Metastatic Breast Carcinoma in the Ovary (tissue), 3 donors: ENCODE data around the gene VAV2.

DNA sequence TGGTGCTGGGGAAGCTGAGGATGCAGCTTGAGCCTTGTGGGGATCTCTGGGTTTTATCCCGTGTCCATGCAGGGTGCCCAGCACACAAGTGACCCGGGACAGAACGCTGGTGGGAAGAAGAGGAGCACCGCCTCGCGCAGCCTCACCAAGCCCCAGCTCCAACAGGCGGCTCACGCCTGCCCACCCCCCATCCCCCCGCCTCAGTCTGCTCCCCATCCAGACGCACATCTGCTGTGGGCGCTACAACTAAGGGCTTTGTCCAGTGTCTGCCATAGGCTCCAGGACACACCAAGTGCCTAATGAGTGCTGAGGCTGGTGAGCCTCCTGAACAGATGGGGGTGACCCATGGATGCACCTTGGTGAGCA, 13.7 kb downstream of the RALGDS start:
- PRO-cap, 3 experiments: no peak in any of the 3 experiments

GRCh38 chr9:133114447-133115362, 6.3 kb downstream of the RALGDS start:
- PRO-cap, 3 experiments: no peak in any of the 3 experiments

GRCh38 chr9:133143198-133143764, 20.4 kb downstream of the GBGT1 start:
- PRO-cap, 3 experiments: no peak in any of the 3 experiments

GRCh38 chr9:133147181-133148316, 16.2 kb downstream of the GBGT1 start:
- PRO-cap, 3 experiments: peak in 1 of 3 experiments; most common plus-strand start chr9:133147788 (in 1)

DNA sequence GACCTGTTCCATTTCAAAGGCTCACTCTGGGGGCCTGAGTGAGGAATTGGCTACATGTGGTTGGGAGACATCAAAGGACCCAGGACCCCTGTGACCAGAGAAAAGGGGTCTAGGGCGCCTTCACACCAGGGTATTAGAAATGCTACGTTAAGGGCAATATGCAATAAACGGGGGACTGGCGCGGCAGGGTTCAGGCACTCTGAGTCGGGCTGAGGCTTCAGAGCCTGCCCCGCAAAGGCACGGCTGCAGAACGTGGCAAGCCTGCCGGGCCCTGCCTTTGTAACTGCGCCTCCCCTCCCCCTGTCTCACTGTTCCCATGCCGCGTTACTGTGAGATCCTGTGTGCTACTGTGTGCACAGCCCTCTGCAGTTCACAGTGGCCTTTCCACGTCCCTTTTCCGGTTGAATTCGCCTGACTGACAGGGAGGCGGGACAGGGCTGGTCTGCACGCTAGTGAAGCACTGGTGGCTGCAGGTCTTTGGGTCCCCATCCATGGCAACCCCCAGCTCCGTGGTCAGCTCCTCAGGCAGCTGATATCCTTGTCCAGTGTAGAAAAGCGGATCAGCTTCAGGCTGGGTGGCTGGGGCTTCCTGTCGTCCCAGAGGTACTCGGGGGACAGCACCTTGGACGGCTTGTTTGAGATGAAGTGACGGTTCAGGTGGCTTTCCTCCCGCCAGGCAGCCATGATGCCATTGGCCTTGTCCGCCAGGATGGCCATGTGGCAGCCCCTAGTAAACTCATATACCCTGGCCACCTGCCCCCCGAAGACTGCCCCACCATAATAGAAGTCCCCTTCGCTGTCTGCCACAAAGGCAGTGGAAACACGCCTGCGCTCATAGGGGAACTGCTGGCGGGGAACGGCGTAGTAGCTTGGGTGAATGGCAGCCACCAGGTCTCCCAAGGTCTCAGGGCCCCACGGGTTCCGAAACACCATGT, 10.4 kb downstream of the GBGT1 start:
- PRO-cap, 3 experiments: no peak in any of the 3 experiments

- PRO-cap, 3 experiments: no peak in any of the 3 experiments
Measured at GRCh38 chr9:133251653-133252816, 43.0 kb upstream of the OBP2B start.

DNA sequence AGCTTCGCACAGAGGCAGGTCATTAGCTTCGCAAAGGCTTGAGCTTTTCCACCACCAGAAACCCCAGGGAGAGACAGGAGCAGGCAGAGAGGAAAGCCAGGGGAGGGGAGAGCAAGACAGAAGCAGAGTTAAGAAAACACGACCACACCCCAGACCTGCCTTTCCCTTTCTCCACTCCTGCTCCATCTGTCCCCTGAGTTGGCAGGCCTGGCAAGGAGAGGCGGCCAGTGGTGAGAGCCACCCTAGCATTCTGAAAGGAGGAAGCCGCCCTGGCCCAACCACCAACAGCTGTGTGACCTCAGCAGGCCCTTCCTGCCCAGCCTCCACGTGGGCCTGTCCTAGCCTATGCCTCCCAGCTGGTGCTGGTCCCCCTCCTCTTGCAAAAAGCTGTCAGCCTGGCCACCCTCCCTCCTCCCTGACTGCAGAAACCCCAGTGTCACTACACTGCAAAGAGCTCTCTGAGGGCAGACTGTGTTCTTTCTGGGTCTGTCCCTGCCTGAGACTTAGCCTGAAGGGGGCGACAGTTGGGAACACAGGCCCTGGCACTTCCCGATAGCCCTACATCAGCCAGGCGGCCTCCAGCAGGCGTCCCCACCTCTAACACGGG, 5.8 kb upstream of the SURF6 start:
- PRO-cap, 3 experiments: peak in 1 of 3 experiments; most common minus-strand start position 252 of the sequence (in 1)

DNA sequence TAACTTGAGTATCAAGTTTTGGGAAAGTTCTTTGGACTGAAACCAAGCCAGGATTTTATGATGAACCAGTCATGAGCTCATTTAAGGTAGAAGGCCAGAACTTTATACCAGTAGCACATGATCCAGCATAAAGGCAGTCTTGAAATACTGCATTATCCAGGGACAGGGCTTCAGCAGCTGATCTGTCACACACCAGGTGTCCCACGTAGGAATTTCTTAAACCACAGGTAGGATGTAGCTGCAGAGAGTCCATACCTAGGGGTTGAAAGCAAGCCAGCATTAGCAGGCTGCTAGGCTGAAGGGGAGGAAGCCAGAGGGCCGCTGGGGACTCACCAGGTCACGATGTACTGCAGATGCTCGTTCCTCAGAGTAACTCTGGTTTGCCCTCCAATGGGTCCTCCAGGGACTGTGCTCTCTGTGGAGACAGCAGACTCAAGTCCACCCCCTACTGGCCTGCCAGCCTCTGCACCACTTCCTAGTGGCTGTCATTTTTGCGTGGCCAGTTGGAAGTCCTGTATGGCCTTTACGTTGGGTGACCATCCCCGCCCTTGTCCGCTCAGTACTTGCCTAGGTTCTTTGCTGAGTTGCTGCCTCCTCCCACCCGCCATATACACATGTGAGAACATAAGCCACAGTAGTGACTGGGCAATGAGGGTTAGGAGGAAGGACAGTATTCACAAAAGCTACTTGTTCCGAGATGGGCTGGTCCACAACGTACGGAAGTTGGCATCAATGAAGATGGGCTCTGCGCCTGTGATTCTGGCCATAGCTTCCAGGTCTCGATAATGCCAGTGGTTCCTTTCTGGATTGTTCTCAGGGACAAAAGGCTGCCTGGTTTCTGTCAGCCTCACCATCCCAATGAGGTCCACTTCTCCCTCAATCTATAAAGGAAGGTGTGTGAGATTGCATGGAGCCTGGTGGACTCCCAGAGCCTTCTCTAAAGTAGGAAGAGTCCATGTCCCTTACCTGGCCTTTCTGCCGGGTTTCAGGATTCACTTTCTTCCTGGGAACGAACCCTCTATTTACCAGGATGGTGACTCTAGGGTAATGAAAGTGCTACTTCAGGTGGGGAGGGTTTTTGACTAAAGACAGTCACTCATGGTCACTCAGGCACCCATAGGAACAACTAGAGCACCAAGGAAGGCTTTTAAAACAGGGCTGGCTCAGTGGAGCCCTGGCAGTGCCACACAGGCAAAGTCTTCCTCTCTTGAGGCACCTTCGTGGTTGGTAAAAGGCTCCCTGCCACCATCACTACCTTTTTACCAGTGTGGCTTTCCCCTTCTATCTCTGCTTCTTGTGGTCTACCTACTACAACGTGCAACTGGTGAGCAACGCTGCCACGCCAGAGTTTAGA, 4.1 kb downstream of the SURF1 start:
- PRO-cap, 3 experiments: no peak in any of the 3 experiments

GRCh38 chr9:133357127-133357503, 765 bp downstream of the SURF2 start:
- PRO-cap, 3 experiments: no peak in any of the 3 experiments

GRCh38 chr9:133361244-133362244, 5.2 kb downstream of the SURF2 start:
- PRO-cap, 3 experiments: no peak in any of the 3 experiments

DNA sequence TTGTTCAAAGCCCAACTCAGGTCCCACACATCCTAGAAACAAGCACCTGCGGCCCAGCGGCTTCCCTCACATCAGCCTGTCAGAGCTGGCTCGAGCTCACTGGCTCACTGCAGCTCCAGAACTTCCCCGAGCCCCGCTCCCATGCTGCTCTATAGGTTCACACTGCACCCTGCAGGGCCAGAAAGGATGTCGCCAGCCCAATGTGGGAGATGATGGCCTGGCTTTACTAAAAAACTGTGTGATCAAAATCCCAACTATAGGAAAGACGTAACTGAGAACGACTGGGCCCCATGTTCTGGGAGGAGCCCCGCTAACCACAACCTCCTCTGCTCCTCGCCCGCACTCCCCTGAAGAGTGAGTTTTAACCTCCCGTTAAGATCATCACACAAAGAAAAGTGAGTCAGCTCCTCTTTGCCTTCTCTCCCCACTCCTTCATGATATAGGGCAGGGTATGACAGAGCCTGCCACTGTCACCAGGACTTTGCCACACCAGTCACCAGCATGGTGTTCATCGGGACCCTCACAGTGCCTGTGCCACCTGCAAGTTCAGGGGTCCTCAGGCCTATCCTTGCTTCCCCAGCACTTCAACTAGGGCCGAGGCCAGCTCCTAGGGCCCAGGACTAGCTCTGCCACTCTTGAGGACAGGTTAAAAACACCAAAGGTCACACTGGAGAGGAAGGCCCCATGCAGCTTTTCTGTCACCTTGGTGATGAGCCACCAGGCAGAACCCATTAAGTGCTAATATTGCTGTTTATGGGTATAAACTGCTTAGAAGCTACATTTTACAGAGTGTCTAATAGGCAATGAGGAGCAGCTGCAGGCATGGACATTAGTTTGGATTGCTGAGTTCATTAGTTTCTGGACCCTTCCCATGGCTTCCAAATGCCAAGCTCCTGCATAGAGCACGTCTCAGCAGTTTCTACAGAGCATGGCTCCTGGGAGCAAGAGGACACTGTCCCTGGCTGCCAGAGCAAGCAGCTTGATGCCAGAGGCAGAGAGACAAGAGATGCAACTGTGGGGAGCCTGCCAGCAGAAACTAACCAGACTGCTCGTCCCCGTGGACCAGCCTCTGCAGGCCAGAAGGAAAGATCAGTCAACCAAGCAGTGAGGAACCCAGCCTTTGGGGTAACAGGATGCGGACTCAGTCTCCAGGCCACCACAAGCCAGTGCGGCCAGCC, 4.2 kb downstream of the SURF4 start:
- PRO-cap, 3 experiments: no peak in any of the 3 experiments

DNA sequence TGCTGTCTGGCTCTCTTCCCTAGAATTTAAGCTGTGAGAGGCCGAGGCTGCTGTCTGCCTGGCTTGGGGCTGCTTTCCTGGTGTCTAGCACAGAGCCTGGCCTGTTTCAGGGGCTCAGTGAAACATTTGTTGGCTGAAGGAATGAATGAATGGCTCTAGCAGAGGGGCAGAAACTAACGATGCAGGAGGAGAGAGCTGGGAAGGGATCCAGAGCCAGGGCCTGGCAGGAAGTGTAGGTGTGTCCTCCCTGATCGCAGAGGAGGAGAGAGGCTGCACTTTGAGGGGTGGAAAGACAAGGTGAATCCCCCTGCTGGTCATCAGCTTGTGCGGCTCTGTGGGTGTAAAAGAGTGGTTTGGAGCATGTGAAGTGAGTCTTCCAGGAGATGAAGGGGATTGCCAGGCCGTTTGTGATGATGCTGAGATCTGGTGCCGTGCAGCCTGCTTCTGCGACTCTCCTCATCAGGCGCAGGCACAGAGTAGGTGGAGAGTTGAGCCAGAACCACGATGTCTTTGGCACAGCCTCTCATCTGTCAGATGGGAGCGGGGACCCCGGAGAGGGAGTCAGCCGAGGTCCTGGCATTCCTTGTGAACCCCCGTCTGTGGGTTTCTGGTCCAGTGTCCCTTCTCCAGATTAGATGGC, 544 bp upstream of the ADAMTS13 start:
- PRO-cap, 3 experiments: no peak in any of the 3 experiments

DNA sequence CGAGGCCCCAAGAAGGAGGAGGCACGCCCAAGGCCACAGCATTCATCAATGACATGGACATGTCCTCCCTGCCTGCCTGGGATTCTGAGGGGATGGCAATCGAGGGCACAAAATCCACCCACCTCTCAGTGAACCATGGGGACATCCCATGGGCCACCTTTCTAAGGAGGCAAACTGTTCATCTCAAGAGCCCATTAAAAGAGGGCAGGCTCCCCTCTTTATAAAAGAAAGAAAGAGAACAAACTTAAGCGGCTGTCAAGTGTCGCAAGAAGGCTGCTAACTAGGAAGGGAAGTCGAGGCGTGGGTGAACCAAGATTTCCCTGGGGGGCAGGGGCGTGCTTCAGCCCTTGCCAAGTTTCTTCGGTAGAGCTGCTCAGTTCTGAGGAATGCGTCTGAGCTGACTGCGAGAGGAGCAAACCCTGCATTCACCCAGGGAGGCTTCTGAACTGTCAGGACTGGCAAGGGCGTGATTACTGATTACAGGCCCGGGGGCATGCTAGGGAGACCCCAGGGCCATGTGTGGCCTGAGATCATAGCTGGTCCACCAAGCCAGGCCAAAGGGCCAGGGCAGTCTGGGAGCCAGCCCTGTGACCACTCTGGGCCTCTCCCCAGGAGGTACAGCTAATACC, 31.2 kb downstream of the SARDH start:
- PRO-cap, 3 experiments: no peak in any of the 3 experiments

DNA sequence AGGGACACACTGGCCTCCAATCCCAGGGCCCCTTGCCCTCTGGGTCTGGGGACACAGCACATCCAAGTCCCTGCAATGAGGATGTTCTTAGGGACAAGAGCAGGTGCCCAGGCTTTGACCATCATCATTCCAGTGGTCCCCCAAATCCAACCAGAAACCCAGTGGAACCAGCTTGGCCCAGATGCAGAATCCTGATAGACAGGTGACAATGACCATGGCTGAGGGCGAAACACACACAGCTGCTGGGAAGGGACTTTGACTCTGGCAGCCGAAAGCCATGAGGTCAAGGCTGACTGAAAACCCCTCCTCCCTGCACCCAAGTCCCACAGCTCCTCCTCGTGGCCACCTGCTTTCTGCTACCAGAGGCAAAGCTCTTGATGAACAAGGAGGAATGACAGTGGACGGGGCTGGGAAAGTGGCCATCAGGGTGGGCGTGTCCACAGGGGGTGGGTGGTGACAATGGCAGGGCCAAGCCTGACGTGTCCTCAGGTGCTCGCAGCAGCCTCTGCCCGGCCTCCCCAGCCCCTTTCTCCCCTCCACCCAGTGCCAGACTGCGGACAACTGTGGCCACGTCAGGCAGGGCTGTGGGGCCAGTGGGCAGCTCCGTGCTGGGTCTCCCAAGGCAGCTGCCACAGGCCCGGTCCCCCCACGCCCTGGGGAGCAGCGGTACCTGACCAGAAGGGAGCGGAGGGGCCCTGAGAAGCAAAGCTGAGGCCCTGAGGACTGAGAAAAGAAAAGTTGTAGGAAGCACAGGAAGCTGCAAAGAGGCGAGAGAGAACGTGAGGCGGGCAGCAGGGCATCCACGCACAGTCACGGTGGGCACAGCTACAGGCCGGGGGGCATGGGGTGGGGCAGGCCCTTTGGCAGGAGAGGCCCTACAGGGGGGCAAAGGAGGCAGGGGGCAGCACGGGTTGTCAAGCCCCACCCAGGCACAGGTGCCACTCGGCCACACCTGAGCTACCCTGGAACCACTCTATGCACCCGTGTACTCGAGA, 30.9 kb upstream of the SARDH start:
- PRO-cap, 3 experiments: no peak in any of the 3 experiments

GRCh38 chr9:133786128-133787016, 48.2 kb upstream of the SARDH start:
- PRO-cap, 3 experiments: no peak in any of the 3 experiments

DNA sequence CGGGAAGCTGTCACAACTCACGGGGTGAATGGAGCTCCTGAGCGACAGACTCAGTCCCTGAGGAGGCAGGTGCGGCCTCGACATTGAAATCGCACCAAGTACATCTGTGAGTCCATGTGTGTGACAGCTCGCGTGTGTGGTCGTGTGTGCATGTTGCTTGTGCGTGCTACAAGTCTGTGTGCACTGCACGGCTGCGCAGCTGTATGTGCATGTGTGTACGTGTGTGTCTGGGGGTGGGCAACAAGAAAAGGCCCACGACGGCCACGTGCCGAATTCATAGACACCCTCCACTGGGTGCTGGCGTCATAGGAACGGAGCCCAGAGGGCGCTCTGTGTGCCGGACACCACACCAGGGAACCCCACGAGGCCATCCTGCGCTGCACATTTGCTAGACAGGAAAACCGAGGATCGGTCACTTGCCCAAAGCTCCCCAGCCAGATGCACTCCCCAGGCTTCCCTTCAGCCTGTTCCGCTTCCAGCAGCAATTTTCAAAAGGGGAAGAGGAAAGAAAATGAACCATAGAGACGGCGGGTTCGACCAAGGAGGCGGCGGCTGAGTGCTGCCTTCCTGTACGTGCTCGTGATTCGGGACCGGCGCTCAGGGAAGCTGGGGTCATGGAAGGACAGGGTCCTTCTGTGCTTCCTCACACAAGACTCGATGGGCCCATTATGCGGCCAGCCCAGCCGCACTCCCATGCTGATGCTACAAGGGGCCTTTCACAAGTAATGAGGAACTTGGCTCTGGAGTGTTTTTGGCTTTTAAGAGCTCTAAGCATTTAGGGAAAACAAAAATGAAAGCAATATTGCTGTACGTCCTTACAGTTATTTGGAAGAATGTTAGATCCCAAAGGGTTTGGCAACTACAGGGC, 124.5 kb upstream of the SARDH start:
- PRO-cap, 3 experiments: no peak in any of the 3 experiments

DNA sequence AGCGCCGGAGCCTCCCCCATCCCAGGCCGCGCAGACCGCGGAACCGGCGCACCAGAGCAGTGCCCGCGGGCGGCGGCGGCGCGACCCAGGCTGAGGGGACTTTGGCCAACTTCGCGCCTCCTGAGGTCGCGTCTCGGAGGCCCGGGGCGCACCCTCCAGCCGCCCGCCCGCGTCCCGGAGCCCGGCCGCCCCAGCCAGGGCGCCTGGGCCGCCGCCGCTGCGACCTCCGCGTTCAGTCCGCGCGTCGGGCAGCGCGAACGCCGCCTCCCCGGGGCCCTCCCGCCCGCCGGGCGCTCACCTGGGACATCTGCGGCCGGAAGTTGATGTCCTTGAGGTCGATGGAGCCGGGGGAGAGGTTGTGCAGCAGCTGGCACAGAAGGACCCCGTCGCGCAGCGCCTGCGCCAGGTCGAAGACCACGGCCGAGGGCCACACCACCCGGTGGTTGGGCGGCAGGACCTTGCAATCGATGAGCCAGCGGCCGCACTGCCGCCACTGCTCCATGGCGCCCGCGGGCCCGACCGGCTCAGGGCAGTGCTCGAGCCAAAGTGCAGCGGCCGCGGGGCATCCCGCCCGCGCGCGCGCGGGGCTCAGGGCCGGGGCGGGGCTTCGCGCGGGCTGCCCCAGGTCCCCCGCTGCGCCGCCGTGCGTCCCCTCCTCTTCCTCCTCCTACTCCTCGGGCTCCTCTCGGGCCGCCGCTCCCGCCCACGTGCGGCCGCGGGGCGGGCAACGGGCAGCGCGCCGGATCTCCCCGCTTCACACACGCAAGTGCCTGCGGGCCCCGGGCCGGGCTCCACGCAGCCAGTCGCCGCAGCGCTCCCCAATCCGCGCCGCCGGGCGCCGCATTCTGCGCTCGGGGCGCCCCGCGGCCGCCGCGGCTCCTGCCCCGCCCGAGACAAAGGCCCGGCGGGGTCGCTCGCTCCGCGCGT, at the start of gene VAV2:
VAV2 (minus strand) TSS at position 548 of the 927 bp plus-strand sequence.
- PRO-cap, 3 experiments: peak in 3 of 3 experiments; most common plus-strand start position 710 of the sequence (in 3); most common minus-strand start position 548 of the sequence (in 3)

- PRO-cap, 3 experiments: peak in 3 of 3 experiments; most common plus-strand start chr9:133993602 (in 1); most common minus-strand start chr9:133993498 (in 2)
Measured at GRCh38 chr9:133993061-133993983, 1.2 kb upstream of the VAV2 start.

GRCh38 chr9:134041553-134042005, 16.3 kb downstream of the BRD3OS start:
- PRO-cap, 3 experiments: no peak in any of the 3 experiments

DNA sequence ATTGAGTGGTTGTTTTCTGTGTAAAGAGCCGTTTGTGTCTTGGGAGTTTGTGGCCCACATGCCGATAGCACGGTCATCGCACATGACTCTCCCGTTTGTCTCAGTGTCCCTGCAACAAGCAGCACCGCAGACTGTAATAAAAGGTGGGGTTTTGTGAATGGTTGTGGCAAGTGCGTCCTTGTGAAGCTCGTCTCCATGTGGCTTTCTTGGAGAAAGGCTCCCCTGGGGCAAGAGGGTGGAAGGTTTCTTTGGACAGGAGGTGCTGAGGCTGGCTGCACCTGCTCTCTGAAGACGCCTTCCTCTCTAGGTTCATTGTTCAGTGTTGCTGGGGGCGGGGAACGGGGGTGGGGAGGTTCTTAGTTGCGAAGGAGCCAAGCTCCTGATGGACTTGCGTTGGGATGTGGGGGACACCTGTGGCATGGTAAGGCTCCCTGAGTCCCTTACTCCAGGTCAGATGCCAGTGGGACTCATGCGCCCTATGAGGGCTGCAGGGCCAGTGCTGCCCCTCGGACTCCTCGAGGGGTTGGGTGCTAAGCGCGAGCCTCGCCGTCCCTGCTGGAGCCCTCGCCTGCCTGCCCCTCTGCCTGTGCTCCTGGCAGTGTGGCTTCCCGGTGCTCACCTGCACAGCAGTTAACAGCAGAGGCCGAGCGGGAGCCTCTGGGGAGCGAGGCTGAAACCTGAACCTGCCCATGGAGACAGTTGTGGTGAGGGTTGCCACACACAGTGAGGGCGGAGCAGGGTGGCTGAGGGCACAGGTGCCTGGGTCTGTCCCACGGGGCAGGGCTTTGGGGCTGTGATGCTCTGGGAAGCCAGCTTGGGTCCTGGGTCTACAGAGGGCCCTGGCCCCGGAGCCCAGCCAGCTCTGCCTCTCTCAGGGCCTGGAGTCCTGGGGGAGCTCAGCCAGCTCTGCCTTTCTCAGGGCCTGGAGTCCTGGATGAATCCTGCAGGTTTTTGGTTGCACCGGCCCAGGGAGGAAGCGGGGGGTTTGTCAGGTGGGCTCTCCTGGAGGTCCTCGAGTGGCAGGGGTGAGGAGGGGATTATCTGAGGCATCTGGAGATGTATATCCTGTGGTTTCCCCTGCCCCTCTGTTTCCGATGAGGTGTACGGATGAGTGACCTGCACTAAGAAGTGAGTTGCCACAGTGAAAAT, 23.0 kb downstream of the WDR5 start:
- PRO-cap, 3 experiments: no peak in any of the 3 experiments